Myometrial cell (primary cell): ENCODE measurements around the genes LMF1, TPSG1, PTX4 and TMEM204.

GRCh38 chr16:761847-762673 is 1.5 kb downstream of the MSLN start:
- RAMPAGE, long total RNA = no peak

DNA sequence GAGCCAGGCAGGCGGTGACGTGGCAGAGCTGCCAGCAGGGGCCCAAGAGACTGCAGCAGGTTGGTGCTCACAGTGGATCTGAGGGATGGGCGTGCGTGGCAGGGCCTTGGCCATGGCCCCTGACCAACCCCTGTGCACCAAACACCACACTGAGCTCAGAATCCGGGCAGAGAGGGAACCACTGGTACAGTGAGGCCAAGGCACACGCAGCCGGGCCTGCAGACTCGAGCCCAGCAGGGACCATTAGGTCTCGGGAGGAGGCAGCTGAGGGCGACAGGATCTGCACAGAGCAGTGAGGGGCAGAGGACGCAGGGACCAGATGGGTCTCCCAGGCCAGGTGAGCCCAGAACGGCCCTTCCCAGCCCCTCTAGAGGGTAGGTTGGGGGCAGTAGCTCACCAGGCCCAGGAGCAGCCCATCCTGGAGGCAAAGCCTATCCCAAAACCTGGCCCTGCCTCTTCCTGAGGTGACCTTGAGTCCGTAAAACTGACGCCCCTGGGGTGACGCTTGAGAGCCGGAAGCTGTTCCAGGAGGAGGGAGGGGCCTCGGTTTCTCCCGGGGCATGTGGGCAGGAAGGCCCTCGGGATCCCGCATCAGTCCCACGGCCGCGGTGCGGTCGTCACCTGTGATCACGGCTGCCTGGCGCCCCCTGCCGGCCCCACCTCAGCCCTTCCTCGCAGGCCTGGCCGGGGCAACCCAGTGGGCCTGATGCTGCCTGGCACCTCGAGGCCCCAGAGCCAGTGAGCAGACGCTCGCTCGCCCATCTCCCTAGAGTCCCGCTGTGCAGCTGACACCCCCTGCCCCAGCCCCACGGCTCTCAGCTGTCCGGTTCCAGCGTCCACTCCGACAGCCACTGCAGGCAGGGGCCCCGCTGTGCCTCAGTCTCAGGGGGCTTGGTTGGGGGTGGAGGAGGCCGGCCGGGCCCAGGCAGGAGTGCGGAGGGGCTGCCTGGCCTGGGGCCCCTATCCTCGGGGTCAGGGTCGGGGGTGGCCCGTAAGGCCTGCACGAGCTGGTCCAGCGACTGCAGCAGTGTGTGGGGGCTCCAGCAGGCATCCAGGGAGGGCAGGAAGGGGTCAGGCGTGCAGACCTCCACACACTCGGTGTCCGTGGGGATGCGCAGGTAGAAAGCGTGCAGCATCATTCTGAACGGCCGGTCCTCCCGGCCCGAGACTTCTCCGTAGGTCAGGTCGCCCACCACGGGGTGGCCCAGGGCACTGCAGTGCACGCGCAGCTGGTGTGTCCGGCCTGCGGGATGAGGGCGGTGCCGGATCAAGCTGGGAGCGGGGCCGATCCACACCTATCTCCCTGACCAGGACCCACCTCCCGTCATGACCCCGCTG is 2.6 kb downstream of the RPUSD1 start:
- RAMPAGE, long total RNA = no peak

GRCh38 chr16:861758-862105 is 61.2 kb upstream of the GNG13 start:
- RAMPAGE, long total RNA = no peak

DNA sequence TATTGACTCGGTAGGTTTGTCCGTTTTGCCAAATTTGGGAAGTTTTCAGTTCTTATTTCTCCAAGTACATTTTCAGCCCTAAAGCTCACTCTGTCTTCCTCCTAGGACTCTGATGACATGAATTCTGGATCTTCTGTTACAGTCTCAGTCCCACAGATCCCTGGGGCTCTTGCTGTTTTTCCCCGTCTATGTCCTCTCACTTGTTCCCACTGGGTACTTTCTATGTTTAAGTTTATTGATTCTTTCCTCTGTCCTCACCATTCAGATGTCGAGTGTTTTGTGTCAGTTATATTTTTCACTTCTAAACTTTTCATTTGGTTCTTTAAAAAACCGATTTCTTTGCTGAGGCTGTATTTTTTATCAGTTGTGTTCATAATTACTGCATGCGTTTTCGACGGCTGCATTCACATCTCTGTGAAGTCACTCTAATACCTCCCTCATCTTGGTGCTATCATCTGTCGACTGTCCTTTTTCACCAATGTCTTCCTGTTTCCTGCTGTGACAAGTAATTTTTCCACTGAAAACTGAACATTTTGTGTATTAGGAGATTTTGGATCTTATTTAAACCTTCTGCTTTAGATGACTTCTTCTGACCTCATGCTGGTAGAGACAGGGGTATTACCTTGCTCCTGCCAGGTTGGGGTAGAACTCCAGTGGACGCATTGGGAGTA is 65.3 kb upstream of the GNG13 start:
- RAMPAGE, long total RNA = no peak

DNA sequence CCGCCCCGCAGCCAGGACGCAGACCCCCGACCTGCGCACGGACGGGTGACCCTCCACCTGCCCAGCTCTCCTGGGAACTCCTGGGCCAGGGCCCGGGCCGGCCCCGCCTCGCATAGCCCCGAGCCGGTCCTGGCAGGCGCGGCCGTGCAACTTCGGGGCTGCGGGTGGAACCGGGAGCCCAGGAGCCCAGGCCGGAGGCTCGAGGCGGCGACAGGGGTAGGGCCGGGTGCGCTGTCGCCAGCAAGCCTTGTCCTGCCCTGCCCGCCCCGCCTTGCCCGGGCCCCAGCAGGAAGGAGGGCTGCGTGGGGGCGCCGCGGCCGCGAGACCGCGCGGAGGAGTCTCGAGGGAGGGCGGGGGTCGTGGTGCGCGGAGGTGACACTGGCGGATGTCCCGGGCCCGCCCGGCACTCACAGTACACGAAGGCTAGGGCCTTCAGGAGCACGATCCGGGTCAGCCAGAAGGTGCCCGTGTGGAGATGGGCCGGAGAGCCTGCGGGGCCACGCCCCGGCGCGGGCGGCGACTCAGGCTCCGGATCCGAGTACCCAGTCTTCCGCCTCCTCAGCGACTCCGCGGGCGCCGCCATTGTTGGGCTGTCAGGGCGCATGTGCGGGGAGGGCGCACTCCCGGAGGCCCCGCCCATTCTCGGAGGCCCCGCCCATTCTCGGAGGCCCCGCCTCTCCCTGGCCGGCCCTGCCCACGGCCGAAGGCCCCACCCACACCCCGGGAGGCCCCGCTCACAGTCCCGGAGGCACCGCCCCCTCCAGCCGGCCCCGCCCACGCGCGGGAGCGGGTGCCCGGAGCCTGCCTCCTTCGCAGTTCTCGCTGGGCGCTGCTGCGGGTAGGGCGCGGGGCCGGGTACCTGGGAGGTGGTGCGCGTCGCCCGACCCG is at the start of gene LMF1:
TSS of gene LMF1 (minus strand) at position 608 of the 888 bp plus-strand sequence.
- RAMPAGE, long total RNA = start-site peak on the minus strand centred at position 589 of the sequence, 40 bp wide, 23 and 19 reads in 2 replicates

DNA sequence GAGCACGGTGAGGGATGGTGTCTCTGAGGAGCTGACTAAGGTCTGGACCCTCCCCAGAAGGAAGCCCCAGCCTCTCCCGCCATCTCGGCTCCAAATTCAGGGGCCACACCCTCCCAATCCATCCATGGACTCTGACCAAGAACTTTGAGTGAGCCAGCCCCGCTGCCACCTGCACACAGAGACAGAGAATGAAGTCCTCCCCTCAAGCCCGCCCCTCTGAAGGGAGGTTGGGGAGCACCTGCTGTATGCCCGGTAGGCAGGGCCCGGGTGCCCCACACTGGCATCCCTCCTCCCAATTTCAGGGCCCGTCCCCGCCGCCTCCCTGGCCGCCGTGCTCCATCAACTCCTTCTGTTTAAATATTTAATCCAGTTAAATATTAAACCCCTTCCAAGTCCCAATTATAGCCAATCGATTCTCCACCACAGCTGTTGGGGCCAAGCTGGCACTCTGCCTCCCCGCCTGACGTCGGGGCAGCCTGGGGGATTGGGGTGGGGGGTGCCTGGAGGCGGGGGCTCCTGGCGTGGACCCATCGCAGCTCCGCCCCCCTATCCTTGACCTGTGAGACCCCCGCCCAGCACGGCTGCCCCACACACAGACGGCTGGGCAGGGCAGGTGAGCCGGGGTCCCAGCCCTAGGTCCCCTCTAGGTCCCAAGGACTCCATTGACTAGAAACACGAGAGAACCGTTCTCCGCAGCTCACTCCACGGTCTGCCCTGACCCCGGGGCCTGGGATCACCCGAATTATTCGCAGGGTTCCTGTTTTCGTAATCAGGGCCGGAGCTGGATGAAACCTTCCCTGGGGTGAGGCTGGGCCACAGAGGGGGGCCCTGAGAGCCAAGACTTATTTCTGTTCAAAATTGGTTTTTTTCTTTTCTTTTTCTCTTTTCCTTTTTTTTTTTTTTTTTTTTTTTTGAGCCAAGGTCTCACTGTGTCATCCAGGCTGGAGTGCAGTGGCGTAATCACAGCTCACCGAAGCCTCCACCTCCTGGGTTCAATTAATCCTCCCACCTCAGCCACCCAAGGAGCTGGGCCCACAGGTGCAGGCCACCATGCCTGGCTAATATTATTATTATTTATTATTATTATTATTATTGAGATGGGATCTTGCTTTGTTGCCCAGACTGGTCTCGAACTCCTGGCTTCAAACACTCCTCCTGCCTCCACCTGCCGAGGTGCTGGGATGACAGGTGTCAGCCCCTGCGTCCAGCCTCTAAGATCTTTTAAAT is 17.8 kb upstream of the CACNA1H start:
- RAMPAGE, long total RNA = no peak

DNA sequence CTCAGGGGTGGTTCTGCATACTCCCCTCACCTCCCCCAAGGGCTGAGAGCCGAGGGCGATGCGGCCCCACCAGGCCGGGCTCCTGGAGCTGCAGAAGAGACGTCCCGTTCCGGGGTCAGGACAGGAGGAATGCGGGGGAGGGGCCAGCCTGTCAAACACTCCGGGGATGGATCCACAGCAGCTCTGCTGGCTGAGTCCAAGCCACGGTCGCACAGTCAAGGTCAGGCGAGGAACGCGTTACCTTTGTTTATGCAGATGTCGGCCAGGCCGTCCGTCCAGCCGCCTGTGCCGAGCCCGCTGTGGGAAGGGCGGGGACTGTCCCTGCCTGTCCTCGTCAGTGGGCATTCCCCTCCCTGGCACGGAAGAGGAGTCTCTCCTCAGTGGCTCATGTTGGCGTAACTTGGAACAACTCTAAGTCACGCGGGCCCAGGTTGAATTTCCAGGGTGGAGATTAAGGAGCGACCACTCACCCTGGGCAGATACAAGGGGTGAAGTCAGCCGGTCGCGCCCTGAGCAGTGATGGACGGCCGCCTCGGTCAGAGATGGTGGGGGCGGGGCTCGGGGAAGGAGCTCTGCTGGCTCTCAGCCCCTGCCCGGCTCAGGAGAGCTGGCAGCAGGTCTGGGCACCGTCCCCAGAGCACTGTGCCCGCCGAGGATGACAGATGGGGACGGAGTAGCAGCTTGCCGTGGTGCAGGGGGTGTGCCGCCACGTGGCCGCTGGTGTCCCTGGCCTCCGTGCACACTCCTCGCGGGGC is 7.2 kb downstream of the CACNA1H start:
- RAMPAGE, long total RNA = no peak

DNA sequence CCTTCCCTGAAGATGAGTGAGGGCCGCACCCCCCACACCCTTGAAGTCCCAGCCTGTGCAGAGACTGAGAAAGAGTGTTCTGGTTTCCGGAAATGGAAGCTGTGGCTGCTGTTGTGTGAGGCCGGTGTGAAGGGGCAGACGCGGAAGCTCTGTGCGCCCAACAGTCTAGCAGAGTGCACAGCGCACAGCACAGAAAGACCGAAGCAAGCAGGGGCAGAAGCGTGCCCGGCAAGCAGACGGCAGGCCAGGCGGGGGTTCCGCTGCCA is 16.8 kb downstream of the TPSG1 start:
- RAMPAGE, long total RNA = no peak

DNA sequence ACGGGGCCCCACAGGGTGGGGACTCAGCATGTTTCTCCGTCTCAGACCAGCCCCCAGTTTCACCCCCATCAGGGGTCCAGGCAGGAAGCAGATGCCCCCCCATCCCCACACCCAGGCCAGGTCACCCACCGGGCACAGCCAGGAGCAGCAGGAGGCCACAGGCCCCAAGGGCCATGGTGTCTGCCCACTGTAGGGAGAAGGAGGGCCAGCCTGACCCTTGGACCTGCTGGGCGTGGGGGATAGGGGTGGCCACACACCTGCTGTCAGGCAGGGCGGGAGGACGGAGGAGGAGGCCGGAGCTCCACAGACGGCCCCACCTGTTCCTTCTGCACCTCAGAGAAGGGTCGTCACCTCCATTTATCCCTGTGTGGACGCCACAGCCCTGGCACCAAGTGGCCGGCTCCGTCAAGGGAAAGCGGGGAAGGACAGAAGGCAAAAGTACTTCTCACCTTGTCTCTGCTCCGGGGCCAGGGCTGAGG is at the start of gene TPSG1:
TSS of gene TPSG1 (minus strand) at position 191 of the 479 bp plus-strand sequence.
- RAMPAGE, long total RNA = no peak

DNA sequence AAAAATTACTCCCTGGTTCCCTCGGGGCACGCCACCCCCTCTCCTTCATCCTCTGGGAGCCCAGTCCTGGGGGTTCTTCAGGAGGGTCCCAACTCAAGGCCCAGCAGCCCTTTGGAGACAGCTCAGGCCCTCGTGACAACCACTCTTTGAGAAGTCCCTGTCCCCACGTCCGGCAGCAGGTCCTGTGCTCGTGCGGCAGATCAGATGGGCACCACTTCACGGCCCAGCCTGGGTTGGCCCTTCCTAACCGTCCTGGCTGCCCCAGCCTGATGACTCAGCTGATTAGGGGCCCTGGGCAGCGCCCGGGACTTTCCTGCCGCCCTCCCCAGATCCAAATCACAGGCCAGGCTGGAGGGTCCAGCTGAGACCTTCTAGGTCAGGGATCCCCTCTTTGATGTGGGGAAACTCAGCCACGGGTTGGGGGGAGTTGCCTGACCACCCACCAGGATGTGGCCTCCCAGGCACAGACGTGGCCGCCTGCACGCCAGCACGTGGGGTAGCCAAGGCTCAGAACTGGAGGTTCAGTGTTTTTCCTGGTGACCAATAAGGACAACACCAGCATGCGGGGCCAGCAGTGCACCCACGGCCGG is 619 bp upstream of the TPSG1 start:
- RAMPAGE, long total RNA = no peak

GRCh38 chr16:1289132-1289747 is 20.2 kb upstream of the UBE2I start:
- RAMPAGE, long total RNA = no peak

GRCh38 chr16:1316655-1317062 is 7.2 kb downstream of the UBE2I start:
- RAMPAGE, long total RNA = no peak

DNA sequence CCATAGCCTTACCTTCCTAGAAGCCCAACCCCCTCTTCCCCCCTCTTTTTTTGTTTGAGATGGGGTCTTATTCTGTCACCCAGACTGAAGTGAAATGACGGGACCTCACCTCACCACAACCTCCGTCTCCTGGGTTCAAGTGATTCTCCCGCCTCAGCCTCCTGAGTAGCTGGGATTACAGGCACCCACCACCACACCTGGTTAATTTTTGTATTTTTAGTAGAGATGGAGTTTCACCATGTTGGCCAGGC is 22.2 kb downstream of the UNKL start:
- RAMPAGE, long total RNA = no peak

DNA sequence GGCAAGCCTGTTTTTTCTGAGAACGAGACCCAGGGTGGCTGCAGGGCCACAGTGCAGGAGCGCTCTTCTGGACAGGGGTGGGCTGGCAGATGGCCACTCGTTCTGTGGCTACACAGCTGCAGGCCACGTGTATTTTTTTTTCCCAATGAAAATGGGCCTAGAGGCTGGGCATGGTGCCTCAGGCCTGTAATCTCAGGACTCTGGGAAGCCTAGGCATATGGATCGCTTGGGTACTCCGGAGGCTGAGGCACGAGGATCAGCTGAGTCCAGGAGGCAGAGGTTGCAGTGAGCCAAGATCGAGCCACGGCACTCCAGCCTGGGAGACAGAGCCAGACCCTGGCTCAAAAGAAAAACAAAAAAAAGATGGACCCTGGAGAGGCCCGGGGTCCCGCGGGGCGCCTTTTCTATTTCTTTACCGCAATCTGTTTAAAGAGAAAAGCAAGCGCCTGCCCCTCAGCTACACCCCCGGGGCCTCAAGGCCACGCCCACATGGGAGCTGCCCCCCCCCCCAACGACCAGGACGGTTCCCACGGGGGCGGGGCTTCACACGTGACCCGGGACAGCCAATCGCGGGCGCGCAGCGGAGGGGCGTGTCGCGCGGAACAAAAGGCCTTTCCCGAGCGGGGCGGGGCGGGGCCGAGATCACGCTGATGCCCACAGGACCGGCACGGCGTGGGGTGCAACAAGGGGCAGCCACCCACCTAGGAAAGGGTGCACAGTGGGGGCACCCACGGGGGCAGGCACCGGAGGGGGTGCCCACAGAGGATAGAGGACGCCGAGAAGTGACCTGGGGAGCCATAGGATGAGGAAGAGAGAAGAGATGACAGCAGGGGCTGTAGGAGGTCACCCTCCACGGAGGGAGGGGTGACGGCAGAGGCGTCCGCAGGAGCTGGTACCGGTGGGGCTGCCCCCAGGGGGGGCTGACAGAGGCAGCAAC is 6.5 kb downstream of the UNKL start:
- RAMPAGE, long total RNA = no peak

GRCh38 chr16:1488764-1489369 is at the start of gene PTX4:
Gene PTX4 (minus strand): TSS chr16:1488944.
- RAMPAGE, long total RNA = no peak

GRCh38 chr16:1493704-1494070 is 527 bp downstream of the TELO2 start:
- RAMPAGE, long total RNA = no peak

DNA sequence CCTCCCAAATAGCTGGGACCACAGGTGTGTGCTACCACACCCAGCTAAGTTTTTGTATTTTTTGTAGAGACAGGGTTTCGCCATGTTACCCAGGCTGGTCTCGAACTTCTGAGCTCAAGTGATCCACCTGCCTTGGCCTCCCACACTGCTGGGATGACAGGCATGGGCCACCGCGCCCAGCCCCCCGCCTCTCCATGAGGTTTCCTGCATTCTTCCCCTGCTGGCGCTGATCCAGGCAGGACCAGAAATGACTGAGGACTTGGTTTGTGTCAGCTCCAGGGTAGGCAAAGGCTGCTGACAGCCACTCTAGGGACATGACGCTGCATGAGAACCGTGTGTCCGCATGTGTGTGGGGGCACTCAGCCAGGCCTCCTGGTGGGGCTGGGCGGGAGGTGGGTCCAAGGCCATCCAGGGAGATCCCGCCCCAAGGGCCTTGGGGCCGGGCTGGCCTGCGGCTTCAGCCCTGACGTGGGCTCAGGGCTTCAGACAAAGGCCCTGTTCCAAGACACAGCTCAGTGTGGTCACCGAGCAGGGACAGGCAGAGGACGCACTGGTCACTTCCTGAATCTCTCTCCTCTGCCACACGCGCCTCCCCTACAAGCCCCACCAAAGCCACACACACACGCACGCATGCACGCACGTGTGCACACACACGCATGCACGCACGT is 5.6 kb upstream of the TMEM204 start:
- RAMPAGE, long total RNA = no peak

DNA sequence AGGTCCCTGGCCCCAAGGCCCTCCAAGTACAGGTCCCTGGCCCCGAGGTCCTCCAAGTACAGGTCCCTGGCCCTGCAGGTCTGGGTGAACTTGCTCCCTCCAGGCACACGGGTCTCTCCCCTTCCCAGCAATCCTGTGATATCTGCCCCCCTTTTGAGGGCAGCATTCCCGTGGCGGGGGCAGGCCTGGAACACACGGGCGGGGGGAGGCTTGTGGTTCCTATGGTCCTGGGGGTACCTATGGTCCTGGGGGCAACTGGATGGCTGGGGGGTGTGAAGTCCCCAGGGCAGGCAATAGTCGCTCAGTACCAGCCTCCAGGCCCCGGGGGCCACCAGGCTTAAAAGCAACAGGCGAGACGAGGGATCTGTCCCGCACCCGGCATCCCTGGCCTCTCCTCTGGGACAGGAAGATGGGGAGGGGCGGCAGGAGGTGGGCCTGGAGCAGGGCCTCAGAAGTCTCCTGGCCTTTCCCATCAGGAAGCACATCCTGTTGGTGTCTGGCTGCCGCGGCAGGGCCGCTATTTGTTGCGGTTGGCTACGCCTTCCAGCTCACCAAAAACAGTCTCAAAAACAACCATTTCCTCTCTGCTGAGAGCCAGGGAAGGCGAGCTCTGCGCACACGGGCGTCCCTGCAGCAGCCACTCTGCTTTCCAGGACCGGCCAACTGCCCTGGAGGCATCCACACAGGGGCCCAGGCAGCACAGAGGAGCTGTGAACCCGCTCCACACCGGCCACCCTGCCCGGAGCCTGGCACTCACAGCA is at the start of gene TMEM204:
TSS of gene TMEM204 (plus strand) at position 575 of the 761 bp plus-strand sequence.
- RAMPAGE, long total RNA = start-site peak on the plus strand centred at position 586 of the sequence, 23 bp wide, 65 and 43 reads in 2 replicates

GRCh38 chr16:1535246-1536357 is 2.1 kb downstream of the TMEM204 start:
- RAMPAGE, long total RNA = no peak

GRCh38 chr16:1601370-1601916 is 10.4 kb downstream of the IFT140 start:
- RAMPAGE, long total RNA = no peak